ENCODE results near the gene MARK4.

GRCh38 chr19:44948227-44948790 is 2.5 kb downstream of the APOC2 start:
- RRBS = no CpG with 5 or more reads among the region's 7 CpGs

DNA sequence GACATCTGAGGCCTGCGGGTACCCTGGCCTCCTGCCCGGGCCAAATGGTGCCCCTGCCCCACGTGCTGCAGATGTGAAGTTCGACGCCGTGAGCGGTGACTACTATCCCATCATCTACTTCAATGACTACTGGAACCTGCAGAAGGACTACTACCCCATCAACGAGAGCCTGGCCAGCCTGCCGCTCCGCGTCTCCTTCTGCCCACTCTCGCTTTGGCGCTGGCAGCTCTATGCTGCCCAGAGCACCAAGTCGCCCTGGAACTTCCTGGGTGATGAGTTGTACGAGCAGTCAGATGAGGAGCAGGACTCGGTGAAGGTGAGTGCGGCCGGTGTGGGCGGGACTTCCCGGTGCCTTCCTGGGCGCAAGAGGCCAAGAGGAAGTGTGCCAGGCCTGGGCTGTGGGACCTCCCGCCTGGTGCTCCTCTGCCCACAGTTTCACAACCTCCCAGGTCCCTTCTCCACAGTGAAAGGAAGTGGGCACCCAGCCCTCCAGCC is 14.1 kb upstream of the RELB start:
- RRBS = no CpG with 5 or more reads among the region's 22 CpGs

DNA sequence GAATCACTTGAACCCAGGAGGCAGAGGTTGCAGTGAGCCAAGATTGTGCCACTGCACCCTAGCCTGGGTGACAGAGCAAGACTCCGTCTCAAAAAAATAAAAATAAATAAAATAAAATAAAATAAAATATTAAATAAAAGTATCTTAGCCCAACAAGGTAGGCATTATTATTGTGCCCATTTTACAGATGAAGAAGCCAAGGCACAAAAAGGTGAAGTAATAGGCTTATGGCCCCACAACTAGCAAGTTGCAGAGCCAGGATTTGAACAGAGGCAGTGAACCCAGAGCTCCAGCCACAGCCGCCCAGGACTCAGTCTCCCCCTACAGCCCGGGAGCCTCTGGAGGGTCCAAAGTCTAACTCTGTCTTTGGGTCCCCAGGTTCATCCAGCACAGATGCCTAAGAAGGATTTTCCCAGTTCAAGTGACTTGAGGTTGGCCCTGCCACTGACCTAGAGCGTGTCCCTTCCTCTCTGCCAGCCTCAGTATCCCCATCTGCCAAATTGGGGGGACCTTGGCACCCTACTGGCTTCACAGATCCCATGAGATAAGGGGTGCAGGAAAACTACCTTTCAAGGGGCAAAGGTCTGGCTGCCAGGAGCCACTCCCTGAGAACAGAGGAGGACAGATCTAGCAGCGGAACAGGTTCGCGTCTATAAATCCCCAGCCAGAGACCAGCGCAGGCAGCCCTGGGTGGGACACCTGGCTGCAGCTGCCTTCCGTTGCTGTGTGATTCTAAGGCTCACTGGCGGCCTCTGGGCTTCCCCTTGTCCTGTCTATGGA is 7.0 kb downstream of the RELB start:
- RRBS = no CpG with 5 or more reads among the region's 10 CpGs

DNA sequence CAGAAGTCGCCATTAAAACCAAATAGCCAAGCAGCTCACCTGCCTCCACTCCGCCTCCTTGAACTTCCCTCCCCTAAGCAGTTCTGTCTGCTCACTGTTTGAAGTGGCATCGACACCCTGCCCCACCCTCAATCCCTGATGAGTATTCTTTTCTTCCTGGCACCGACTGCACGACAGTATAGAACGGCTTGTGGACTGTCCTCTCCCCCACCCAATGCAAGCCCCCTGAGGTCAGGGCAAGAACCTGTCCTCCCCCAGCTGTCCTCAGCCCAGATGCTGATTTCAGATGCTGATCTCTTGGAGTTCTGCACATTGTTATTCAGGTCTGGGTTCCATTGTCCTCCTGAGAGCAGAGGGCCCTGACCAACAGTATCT is 1.0 kb upstream of the ZNF296 start:
- RRBS = no CpG with 5 or more reads among the region's 6 CpGs

DNA sequence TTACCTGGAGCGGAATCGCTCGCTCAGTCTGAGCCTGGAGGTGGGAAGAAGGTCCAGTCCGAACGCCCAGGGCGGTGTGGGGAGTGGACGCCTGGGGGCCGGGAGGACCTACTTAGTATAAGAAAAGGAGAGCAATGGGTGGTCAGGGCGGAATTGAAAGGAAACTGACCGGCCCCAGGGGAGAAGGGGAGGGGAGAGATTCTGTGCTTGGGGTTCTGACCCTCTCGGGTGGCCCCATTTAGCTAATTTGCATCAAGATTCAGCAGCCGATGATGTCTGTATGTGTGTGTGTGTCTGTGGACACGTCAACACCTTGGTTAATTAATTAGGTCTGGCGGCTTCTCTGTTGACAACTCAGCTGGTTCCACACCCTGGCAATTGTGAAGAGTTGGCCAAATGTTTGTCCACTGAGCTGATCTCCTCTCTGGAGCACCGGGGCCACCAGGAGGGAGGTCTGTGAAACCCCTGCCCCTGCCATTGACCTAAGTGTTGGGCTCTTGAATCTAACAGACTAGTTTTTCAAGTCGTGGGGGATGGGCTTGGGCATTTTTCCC is 595 bp downstream of the GEMIN7 start:
- RRBS = 3% methylated on average over 1 of the region's 16 CpGs

DNA sequence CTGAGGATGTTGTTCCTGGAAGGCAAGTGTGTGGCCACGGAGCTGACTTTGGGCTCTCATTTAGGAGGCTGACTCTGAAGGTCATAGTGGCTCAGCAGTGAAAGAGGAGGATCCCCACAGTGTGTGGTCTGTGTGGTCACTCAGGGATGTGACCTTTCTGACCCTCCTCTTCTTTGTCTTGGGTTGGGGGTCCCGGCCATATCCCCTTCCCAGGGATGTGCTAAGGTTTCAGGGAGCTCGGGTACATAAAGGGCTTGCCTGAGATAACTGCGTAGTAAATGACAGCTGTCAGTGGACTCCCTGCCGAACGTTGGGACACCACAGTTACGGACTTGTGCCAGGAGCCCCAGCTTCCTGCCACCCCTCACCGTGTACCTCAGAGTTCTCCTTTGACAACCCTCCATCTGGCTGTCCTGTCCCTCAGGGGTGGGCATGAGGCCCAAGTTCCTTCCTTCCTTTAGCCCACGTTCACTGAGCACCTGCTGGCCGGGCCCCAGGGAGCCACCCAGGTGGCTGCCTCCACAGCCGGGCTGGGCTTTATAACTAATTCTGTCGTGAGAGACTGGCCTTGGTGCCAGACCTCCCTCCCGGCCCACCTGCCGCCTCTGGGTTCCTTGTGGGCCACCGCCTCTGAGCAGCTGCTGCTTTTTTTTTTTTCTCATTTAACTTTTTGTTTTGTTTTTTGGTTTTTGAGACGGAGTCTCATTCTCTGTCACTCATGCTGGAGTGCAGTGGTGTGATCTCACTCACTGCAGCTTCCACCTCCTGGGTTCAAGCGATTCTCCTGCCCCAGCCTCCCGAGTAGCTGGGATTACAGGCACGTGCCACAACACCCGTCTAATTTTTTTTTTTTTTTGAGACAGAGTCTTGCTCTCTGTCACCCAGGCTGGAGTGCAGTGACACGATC is 25.6 kb downstream of the PPP1R37 start:
- RRBS = 49% methylated on average over 3 of the region's 21 CpGs

GRCh38 chr19:45152084-45153170 is 8.4 kb downstream of the NKPD1 start:
- RRBS = 10% methylated on average over 10 of the region's 125 CpGs

- RRBS = 65% methylated on average over 5 of the region's 13 CpGs
These were observed 4.0 kb downstream of the NKPD1 start for GRCh38 chr19:45156779-45157195.

DNA sequence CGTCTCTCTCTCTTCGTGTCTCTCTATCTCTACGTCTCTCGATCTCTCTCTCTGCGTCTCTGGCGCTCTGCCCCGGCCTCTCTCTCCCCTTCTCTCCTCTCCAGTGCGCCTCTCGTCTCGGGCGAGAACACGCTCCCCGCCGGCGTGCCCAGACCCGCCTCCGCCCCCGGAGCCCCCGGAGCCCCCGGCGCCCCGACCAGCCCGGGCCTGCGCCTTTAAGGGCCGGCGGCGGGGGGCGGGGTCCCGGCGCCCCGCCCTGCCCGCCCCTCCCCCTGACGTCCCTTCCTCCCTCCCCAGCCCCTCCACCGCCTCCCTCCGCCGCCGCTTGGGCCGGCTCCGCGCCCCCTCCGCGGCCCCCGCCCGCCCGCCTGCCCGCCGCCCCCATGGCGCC is at the start of gene MARK4:
TSS of gene MARK4 (plus strand) at position 286 of the 391 bp plus-strand sequence.
- RRBS = under 1% methylated on average over 20 of the region's 48 CpGs

DNA sequence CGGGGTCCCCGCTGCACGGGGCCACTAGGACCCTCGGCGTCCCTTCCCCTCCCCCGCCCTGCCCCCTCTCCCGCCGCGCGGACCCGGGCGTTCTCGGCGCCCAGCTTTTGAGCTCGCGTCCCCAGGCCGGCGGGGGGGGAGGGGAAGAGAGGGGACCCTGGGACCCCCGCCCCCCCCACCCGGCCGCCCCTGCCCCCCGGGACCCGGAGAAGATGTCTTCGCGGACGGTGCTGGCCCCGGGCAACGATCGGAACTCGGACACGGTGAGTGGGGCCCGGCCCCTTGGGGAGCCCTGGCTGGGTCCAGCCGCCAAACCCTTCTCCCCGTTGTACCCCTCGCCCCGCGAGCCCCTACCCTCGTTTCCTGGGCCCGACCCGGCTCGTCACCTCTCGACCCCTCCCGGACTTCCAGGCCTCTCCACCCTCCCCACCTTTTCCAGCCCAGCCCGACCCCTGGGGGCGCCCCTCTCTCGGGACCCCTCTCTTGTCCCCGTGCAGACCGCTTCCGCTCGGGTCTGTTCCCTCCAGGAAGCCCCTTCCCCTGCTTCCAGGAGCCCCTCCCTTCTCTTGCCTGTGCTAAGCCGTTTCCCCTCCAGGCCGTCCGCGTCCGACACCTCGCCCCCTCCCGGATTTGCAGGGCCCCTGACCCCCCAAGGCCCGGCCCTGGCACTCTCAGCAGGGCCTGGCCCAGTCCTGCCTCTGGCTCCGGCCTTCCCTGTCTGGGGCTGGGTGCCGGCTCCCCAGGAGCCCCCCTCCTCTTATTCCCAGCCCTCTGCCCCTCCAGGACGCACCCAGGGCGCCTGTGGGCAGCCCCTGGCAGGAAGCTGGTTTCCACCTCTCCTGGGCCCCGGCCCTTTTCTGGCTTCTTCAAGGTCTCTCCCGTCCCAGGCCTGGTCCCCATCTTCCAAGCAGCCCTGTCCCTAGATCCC is 570 bp downstream of the MARK4 start:
- RRBS = 5% methylated on average over 34 of the region's 64 CpGs

DNA sequence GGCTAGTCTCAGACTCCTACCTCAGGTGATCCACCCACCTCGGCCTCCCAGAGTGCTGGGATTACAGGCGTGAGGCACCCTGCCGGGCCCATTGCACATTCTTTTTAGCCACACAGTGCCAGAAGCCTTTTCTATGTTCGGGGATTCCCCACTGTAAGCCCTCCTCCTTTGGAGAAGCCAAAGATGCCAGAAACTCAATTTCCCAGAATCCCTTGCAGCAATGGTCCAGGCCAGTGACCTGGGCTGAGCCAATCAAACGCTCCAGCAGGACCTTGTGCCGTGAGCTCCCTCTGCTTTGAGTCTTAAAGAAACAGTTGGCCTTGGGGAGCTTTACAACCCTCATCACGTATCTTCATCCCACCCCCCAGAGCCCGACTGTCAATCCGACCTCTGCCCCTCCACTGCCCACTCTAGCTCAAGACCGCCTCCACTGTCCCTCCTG is 3.5 kb upstream of the CKM start:
- RRBS = no CpG with 5 or more reads among the region's 10 CpGs

GRCh38 chr19:45474241-45475056 is 6.7 kb downstream of the FOSB start:
- RRBS = no CpG with 5 or more reads among the region's 33 CpGs

DNA sequence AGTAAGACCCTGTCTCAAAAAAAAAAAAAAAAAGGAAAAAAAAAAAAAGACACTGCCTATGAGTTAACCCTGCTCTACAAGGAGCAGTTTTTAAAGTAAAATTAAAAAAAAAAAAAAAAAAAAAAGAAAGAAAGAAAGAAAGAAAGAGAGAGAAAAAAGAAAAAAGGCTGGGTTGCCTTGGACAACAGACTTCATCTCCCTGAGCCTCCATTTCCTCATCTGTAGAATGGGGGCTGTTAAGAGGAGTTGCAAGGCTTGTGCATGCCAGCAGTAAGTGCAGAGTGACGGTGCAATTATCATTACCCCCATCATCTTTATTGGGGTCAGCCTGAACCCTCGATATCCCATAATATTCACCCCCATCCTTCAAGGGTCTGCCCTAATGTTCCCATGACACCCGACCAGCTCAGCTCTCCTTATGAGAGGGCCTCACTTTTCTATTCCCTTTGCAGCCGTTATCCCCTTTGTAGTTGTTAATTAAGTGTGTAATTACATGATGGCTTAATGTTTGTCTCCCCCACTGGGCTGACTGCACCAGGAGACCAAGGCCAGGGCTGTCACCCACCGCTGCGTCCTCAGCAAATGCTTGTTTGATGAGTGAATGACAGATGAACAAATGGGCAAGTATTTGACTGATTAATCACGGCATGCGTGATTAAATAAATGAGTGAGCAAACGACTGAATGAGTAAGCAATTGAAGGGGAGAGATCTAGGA is 10.0 kb downstream of the FOSB start:
- RRBS = no CpG with 5 or more reads among the region's 9 CpGs

DNA sequence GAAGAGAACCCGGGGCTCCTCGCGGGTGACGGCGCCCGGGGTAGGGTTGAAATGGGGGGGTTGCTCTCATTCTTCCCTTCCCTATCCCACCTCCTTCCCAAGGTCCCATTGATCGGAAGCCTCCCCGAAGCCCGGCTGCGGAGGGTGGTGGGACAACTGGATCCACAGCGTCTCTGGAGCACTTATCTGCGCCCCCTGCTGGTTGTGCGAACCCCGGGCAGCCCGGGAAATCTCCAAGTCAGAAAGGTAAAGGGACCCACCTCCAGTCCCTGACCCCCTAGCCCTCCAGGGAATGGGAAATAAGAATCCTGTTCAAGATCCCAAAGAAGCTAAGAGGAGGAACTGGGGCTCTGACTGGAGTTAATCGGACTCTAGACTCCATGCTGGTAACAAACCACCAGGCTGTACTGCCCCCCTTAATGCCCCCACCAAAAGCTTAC is 865 bp downstream of the QPCTL start:
- RRBS = 1% methylated on average over 9 of the region's 16 CpGs

DNA sequence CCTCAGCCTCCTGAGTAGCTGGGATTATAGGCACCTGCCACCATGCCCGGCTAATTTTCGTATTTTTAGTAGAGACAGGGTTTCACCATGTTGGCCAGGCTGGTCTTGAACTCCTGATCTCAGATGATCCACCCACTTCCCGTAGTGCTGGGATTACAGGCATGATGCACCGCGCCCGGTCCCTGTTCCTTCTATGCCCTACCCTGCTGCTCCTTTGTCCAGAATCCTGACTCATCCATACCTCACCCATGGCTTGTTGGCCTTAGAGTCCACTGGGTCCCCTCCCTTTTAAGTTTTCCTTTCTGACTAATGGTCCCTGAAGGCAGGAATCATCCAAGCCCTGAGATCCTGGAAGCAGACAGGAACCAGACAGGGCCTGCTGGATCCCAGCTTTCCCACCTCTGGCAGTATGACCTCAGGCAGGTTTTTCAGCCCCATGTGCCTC is 8.7 kb downstream of the FBXO46 start:
- RRBS = no CpG with 5 or more reads among the region's 6 CpGs

- RRBS = 4% methylated on average over 19 of the region's 35 CpGs
These were observed 1.5 kb downstream of the SIX5 start for GRCh38 chr19:45767572-45768010.

DNA sequence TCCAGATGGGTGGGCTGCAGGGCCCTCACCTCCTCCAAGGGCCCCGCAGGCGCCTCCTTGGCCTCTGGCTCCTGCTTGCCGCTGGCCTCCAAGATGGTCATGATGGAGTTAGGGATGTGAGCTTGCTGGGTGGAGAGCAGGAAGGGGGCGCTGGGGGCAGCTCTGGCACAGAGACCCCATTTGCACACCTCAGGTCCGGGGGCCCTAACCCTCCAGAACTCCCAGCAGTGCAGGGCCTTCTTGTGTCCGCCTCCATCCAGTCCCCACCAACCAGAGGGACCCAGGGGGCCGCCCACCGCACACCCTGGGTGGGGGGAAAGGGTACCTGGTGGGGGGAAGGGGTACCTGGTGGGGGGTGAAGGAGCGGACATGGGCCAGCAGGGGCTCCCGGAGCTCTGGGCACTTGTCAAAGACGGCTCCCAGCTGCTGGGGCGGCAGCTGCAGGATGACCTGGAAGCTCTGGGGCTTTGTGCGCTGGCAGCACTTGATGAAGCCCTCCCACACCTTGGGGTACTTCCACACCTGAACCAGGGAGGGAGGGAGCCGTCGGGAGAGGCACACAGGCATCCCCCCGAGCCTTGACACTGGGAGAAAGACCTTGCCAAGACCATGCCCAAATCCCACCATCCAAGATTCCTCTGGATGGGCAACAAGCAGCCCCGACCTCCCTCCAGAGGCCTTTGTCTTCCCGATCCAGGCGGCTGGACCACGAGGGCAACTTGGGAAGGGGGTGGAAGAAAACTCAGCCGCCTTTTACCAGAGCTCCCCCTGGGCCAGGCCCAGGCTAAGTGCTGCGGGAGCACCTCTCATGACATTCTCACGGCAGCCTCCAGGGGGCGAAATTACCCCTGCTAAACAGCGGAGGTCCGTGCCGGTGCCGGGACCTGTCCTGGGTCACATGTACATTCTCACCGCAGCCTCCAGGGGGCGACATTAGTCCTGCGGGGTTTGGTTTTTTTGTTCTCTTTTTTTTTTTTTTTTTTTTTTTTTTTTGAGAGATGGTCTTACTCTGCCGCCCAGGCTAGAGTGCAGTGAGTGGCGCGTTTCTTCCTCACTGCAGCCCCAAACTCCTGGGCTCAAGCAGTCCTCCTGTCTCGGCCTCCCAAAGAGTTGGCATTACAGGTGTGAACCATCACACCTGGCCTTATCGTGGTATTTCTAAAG is 1.7 kb upstream of the RSPH6A start:
- RRBS = no CpG with 5 or more reads among the region's 36 CpGs

- RRBS = no CpG with 5 or more reads among the region's 9 CpGs
These were observed 20.0 kb downstream of the SYMPK start for GRCh38 chr19:45842938-45843448.

GRCh38 chr19:45852217-45852720 is 10.7 kb downstream of the SYMPK start:
- RRBS = no CpG with 5 or more reads among the region's 10 CpGs

DNA sequence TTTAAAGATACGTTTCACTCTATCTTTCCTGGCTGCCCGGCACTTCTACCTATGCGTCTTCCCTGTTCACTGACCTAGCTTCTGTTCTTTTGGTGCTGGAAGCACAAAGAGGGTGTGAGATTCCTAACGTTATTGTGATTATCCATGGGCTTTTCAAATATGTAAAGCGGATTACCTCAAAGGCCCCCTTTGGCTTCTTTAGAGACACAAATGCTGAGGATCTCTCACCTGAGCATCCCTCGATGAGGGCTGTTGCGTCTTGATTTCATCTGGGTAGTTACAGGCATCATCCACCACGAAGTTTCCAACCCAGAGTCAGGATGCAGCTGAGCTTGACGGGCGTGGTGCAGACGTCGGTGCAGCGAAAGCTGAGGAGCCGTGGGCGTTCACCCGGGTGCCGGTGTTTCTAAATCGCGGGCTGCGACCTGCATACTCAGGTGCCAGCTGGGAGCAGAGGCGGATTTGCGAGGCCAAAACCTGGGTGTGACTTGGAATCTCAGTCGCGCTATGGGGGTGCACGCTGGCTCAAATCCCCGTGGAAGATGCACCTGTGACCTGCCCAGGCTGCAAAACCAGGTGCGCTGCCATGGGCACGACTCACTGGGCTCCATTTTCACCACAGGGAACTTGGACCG is 36.1 kb upstream of the IGFL4 start:
- RRBS = no CpG with 5 or more reads among the region's 29 CpGs

All from iris pigment epithelial cell (primary cell).